Cardiac septum (tissue), 1 donor: Measurements from ENCODE around the genes MPI and SNX33.

DNA sequence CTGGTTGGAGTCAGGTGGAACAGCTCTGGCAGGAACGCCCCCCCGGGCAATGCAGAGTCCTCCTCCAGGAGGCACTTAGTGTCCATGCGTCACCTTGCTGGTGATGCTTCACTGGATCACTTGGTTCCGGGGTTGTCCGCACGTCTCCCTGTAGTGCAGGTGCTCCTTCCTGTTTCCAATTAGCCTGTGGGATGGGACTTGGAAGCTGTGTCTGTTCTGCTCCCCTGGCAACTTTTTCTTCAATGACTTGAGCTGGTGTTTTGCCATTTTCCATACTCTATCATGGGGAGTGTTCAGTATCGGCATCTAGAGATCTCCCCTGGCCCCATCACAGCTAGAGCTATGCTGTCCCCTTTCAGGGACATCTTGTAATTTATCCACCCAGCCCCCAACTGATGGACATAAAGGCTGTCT, 9.9 kb downstream of the CSK start:
- PRO-cap, result no peak

- PRO-cap, result no peak
Observed at GRCh38 chr15:74815867-74816564, 3.4 kb downstream of the LMAN1L start.

DNA sequence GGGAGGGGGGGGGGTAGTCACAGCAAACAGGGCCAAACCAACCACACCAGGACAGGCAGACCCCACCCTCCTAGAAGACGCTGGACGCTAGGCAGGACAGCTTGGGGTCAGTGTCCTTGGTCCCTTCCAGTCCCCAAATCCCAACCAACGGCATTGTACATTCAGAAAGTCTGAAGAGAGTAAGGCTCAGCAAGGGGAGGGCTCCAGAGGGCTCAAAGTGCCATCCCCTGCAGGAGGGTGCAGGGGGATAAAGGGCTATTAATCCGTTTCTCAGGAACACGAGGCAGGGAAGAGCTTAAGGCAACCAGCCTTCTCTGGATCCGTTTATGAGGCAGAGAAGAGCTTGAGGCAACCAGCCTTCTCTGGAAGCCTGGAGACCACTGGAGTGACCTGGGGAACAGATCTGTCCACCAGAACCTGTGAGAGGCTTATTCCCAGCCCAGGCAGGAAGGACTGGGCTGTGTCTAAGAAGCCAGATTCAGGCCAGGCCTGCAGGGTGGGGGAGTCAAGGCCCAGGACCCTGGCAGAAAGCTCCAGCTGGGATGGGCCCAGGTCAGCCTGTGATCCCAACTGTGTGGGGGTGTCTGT, 1.3 kb upstream of the ULK3 start:
- PRO-cap, result no peak

GRCh38 chr15:74889694-74891041, at the start of gene MPI:
Gene MPI, plus strand, starts transcription at chr15:74890042.
- PRO-cap, result bidirectional peak, plus-strand start at chr15:74890052, minus-strand start at chr15:74889979

- PRO-cap, result no peak
Observed at GRCh38 chr15:74907419-74907899, 808 bp upstream of the FAM219B start.

DNA sequence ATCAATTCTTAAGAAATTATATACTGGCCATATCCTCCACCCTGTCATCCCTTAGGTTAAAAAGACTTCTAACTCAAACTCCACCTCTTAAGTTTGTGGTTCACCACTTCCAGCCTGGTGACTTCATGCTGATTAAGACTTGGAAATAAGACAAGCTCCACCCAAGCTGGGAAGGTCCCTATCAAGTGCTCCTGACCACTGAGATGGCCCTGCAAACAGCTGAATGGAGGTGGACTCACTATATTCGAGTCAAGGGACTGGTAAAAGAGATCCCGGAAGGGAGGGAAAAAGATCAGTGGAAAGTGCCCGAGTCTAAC, 43.7 kb downstream of the PPCDC start:
- PRO-cap, result bidirectional peak, plus-strand start at position 214 of the sequence, minus-strand start at position 95 of the sequence

DNA sequence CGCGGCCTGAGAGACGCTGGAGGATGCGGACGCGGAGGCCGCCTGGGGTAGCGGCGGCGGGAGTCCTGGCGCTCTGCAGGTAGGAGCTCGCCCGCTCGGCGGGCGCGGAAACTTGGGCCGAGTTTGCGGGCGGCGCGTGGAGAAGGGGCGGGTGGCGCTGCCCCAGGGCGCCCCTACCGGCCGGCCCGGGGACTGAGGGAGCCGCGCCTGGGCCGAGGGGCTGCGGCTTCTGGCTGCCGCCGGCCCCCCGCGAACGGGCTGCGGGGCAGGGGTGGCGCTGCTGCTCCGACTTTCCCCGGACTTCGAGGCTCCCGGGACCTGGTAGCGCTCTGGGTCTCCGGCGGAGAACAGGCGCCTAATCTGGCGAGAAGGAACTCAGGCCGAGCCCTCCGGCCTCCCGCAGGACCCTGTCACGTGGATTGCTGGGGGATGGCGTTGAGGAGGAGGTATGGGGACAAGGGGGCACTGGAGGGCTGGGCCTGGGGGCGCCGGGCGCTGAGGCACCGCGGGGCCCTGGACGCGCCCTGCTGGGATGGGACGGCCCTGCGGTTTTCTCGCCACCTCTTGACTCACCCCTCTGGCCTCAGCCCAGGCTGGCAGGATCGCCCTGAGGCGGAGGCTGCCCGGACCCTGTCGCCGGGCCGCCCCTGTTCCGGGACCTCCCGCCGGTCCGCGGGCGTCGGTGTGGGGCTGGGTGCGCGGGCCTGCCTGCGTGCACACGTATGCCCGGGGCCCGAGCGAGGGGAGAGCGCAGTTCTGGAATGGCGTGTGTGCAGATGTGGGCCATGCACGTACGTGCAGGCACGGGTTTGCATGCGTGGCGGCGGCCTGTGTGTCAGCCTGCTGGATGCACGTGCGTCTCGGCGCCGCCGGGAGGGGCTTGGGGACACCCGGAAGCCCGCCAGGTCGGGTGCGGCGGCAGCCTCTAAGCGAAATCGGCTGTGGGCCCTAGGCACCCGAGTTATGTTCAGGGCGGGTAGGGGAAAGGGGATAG, 596 bp downstream of the C15orf39 start:
- PRO-cap, result unidirectional peak, plus-strand start at position 200 of the sequence; bidirectional peak, plus-strand start at position 586 of the sequence, minus-strand start at position 566 of the sequence

DNA sequence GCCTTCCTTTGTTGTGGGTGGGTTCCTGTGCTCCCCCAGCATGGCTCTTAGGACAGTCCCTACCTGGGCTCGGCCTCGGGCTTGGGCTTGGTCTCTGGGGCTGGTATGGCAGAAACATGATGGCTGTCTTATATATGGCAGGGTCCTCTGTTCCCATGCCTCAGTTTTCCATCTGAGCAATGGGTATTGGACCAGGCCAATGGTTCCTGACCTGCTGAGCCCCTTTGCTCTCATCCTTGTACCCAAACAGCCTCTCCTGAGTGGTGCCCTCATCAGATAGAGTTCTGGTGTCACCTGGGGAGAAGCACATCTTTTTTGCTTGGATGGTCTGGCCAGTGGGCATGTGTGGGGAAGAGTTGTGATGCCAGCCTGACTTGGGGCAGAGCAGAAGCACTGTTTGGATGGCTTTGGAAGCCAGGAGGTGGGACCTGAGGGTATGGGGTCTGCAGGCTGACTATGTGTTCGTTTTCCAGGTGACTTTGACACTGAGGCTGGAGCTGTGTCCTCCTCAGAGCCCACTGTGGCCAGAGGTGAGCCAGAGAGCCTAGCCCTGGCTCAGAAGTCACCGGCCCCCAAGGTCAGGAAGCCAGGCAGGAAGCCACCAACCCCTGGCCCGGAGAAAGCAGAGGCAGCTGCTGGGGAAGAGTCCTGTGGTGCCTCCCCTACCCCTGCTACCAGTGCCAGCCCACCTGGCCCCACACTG, 8.7 kb downstream of the C15orf39 start:
- PRO-cap, result no peak

DNA sequence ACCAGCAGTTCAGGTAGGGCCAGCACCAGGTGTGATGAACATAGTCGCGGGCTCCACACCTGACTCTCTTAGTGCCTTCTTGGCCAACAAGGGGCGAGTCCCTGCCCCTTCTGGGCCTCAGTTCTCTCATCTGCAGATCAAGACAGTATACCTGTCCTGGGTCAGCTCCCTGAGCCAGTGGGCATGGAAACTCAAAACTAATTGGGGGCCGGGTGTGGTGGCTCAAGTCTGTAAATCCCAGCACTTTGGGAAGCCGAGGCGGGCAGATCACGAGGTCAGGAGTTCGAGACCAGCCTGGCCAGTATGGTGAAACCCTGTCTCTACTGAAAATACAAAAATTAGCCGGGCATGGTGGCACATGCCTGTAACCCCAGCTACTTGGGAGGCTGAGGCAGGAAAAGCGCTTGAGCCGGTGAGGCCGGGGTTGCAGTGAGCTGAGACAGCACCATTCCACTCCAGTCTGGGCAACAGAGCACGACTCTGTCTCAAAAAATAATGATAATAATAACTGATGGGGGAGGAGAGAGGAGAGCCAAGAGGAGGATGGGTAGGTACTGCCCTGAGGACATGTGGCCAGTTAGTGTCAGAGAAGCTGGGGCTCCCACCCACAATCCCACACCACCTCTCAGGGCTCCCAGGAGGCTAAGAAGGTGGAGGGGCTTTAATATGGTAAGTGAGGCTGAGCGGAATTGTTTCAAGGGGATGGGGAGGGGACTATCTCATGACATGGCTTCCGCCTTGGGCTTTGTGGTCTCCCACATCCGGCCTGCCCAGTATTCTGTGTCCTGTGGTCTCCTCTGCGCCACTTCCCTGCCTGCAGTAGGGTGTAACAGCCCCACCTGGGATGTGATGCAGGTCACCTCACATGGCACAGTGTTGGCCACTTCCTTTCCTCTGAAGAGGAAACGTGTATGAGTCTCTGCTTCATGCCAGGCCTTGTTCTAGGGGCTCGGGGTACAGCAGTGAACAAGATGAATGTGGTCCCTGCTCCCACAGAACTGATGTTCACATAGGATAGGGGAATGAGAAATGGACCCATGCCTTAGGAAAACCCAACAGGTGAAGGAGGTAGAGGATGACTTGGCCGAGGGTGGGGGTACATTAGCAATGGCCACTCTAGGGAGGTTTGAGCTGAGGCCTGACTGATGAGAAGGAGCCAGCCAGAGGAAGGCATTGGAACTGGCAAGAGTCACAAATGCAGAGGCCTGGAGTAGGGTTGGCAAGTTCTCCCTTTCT, 2.9 kb downstream of the NEIL1 start:
- PRO-cap, result no peak

- PRO-cap, result no peak
Observed at GRCh38 chr15:75396172-75396745, 27.9 kb upstream of the MAN2C1 start.

DNA sequence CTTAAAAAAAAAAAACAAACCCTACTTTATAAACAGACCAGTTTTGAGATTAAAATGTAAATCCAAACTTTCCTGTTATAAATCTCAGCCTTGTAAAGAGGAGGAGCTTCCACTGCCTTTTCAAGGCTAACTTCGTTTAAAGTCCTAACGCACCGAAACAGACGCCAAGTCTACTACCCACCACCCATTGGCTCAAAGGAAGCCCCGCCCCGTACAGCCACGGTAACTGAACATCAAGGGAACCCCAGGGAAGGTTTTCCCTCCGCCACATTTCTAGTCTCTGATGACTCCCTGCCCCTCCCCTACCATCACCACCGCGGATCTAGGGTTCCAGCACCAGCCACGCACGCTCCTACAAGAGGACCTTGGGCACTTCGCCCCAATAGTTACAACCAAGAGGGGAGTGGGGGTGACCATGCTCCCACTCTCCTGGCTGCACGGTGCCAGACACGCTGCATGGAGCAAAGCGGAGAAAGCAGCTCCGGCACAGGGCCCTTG, 1.3 kb downstream of the SIN3A start:
- PRO-cap, result no peak

DNA sequence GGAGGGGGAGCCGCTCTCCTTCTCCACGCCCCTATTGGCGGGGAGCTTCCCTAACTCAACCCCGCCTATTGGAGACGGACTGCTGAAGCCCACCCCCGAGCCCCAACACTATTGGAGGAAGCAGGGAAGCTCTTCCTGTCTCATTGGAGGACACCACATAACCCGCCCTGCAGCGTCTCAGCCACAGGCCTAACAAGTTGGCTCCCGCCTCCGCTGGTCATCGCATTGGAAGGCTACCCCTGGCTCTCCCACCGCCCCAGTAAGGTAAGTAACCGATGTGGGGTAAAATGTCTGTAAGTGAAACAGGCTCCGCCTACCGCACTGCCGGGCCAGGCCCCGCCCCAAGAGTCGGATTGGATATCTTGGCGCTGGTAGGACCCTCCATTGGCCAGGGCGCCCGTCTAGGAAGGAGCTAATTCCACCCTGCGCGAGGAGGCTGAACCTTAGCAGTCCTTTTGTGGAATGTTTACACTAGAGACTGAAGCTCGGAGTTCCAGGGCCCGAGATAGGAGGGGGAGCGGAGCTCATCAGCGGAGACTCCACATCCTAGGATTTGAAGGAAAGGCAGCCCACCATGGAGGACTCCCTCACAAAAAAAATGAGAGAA, 459 bp upstream of the SIN3A start:
- PRO-cap, result bidirectional peak, plus-strand start at position 220 of the sequence, minus-strand start outside the sequence; bidirectional peak, plus-strand start at position 384 of the sequence, minus-strand start at position 261 of the sequence

DNA sequence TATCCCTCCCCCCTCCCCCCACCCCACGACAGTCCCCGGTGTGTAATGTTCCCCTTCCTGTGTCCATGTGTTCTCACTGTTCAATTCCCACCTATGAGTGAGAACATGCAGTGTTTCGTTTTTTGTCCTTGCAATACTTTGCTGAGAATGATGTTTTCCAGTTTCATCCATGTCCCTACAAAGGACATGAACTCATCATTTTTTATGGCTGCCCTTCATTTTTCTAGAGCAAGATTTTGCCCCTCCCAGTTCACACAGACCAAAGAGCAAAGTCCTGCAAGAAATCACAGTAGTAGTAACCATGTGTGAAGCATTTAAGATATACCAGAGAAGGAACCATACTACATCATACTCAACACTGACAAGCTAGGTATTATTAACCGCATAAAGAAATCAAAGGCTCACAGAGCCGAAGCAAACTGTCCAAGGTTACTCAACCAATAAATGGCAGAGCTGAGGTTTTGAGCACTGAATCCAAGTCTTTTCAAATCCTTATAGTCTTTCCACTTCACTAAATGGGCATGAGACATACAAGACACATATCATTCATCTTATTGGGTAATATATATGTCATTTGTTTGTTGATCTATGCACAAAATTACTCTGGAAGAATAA, 36.0 kb downstream of the PTPN9 start:
- PRO-cap, result no peak

- PRO-cap, result bidirectional peak, plus-strand start at chr15:75647814, minus-strand start at chr15:75647665; bidirectional peak, plus-strand start at chr15:75647912, minus-strand start at chr15:75647830
Observed at GRCh38 chr15:75647621-75648144, at the start of gene SNX33. Gene SNX33, plus strand, starts transcription at chr15:75647912.

DNA sequence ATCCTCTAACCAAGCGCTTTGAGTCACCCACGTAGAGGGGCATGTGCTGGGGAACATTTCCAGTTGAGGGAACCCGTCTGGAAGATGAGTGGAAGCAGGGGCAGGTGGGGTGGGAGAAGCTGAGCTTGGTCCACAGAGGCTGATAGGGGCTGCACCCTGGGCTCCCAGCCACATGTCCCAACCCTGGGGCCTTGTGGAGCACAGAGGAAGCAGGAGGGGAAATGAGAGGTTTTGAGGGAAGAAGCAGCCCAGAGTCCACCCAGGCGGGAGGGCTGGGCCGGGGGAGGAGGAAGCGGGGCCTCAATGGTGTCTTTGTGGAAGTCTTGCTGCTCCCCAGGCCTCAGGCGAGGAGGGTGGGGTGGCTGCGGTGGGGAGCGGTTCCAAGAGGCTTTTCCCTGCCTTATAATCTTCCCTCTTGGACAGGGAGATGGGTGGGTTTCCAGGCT, 13.2 kb downstream of the CSPG4 start:
- PRO-cap, result no peak

GRCh38 chr15:75700225-75700866, 12.3 kb downstream of the CSPG4 start:
- PRO-cap, result no peak

- PRO-cap, result no peak
Observed at GRCh38 chr15:75707617-75707844, 5.1 kb downstream of the CSPG4 start.

- PRO-cap, result no peak
Observed at GRCh38 chr15:75723485-75723791, 403 bp upstream of the ODF3L1 start.

DNA sequence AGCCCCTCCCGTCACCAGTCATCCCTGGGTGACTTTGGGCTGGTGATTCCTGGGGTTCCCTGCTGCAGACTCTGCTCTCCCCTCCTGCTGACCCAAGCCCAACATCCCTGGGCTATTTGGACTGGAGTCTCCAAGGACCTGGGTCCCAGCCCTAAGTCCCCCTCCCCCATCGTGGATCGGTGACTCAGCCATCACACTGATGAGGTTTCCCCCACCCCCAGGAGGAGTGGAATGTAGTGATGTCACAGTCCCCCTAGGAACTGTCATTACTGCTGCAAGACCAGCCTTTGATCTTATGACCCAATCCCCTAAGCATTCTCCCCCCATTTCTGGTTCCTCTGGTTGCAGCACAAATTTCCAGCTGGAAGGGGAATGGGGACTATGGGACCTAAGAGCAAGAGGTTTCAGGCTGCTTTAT, 52.2 kb downstream of the ODF3L1 start:
- PRO-cap, result no peak

- PRO-cap, result no peak
Observed at GRCh38 chr15:75873314-75873722, 30.1 kb downstream of the UBE2Q2 start.